ENCODE measurements around the genes DCST1, EFNA1, SLC50A1 and GBA1.

- RRBS, result no CpG with 5 or more reads among the region's 4 CpGs
Observed at GRCh38 chr1:154941277-154941856, 4.8 kb upstream of the PMVK start.

DNA sequence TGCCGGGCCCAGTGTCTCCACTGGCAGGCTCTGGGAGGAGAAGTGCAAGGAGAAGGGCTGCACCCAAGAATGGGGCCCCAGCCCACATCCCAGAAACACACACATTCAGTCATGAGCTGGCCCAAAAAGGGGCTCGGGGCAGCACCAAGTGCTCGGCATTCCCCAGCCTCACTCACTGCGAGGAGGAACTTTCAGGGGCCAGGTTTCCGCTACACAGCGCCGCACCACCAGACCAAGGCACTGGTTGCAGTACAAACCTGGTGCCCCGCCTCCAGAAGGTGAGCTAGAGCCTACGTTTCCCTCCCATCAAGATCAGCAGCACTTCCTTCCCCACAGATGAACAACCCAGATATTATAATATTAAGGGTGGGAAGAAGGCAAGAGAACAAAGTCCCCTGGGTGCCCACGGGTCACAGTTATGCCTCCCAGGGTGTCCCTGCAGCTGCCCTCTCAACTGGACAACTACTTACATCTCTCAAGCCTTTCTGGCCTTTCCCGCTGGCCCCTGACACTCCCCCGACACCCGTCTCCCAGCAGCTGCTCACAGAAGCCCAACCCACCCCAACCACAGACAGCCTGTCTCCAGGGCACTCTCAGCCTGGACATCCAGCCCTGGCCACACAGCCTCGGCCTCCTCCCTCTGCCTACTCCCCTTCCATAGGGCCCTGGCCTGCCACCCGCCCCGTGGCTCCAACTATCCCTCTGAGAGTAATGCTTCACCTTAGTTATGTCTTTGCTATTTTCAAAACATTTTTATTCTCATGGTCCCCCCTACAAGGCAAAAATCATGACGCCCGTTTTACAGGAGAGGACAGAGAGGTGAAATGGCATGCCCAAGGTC lies 3.8 kb downstream of the PBXIP1 start:
- RRBS, result no CpG with 5 or more reads among the region's 18 CpGs

DNA sequence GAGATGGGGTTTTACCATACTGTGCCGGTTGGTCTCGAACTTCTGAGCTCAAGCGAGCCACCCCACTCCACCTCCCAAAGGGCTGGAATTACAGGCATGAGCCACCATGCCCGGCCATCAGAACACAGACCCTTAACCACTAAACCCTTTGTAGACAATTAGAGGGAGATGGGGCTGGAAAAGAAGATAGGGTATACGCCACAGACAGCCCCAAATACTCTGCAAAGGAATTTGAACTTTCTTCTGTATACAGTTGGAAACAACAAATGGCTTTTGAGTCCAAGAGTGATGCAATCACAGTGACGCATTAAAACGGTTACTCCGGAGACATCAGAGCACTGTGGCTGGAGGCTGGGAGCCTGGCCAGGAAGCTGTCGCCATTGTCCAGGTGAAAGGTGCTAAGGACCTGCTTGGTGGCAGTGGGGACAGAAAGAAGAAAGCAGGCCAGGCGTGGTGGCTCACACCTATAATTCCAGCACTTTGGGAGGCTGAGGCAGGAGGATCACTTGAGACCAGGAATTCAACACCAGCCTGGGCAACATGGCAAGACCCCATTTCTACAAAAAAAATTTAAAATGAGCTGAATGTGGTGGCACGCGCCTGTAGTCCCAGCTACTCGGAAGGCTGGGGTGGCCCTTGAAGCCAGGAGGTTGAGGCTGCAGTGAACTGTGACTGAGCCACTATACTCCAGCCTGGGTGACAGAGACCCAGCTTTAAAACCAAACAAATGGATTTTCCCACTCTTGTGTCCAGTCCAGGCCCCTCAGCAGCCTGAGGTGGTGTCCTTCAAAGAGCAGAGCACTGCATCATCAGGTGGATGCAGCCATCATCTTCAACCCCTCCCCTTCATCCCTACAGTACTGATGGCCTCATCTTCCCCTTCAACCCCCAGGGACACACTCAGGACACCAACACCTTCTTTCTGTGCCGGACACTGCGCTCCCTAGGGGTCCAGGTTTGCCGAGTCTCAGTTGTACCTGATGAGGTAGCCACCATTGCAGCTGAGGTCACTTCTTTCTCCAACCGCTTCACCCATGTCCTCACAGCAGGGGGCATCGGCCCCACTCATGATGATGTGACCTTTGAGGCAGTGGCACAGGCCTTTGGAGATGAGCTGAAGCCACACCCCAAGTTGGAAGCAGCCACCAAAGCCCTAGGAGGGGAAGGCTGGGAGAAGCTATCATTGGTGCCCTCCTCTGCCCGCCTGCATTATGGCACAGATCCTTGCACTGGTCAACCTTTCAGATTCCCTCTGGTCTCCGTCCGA lies 4.5 kb downstream of the FLAD1 start:
- RRBS, result no CpG with 5 or more reads among the region's 21 CpGs

GRCh38 chr1:155010780-155011059 lies 8.1 kb downstream of the ZBTB7B start:
- RRBS, result no CpG with 5 or more reads among the region's 2 CpGs

DNA sequence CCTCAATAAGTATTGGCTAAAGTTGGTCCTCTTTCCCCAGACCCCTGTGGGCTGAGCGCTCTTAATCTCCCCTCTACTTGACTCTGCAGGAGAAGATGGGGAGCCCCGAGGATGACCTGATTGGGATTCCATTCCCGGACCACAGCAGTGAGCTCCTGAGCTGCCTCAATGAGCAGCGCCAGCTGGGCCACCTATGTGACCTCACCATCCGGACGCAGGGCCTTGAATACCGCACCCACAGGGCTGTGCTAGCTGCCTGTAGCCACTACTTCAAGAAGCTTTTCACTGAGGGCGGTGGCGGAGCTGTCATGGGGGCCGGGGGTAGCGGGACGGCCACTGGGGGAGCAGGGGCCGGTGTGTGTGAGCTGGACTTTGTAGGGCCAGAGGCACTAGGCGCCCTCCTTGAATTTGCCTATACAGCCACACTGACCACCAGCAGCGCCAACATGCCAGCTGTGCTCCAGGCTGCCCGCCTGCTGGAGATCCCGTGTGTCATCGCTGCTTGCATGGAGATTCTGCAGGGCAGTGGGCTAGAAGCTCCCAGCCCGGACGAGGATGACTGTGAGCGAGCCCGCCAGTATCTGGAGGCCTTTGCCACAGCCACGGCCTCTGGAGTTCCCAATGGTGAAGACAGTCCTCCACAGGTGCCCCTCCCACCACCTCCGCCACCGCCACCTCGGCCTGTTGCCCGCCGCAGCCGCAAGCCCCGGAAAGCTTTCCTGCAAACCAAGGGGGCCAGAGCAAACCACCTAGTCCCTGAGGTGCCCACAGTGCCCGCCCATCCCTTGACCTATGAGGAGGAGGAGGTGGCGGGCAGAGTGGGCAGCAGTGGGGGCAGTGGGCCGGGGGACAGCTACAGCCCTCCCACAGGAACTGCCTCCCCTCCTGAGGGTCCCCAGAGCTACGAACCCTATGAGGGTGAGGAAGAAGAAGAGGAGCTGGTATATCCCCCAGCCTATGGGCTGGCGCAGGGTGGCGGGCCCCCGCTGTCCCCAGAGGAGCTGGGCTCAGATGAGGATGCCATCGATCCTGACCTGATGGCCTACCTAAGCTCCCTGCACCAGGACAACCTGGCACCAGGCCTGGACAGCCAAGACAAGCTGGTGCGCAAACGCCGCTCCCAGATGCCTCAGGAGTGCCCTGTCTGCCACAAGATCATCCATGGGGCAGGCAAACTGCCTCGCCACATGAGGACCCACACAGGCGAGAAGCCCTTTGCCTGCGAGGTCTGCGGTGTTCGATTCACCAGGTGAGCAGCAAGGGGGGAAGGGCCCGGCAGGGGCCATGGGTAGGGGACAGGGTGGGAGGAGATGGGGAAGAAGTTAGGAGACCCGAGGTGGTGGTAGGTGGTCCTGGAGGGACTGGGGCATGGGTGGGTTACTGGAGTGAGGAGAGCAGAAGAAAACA lies 12.5 kb downstream of the ZBTB7B start:
- RRBS, result 78% methylated on average over 3 of the region's 48 CpGs

DNA sequence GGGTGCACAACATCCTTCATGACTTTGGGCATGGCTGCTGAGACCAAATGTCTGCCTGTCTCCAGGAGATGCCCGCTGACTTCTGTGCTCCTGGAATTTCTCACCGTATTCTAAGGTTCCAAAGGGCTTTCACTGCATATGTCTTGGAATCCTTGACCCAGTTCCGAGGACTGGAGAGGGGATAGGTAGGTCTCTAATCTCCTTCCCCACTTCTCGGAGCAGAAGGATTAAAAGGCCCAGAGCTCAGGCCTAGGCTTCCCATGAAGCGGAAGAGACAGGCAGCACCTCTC lies at the start of gene DCST1:
DCST1 (plus strand) TSS at position 155 of the 290 bp plus-strand sequence.
- RRBS, result no CpG with 5 or more reads among the region's 5 CpGs

- RRBS, result no CpG with 5 or more reads among the region's 7 CpGs
Observed at GRCh38 chr1:155034445-155034772, 785 bp downstream of the DCST1 start.

GRCh38 chr1:155051777-155052812 lies 979 bp downstream of the ADAM15 start:
- RRBS, result 2% methylated on average over 4 of the region's 34 CpGs

DNA sequence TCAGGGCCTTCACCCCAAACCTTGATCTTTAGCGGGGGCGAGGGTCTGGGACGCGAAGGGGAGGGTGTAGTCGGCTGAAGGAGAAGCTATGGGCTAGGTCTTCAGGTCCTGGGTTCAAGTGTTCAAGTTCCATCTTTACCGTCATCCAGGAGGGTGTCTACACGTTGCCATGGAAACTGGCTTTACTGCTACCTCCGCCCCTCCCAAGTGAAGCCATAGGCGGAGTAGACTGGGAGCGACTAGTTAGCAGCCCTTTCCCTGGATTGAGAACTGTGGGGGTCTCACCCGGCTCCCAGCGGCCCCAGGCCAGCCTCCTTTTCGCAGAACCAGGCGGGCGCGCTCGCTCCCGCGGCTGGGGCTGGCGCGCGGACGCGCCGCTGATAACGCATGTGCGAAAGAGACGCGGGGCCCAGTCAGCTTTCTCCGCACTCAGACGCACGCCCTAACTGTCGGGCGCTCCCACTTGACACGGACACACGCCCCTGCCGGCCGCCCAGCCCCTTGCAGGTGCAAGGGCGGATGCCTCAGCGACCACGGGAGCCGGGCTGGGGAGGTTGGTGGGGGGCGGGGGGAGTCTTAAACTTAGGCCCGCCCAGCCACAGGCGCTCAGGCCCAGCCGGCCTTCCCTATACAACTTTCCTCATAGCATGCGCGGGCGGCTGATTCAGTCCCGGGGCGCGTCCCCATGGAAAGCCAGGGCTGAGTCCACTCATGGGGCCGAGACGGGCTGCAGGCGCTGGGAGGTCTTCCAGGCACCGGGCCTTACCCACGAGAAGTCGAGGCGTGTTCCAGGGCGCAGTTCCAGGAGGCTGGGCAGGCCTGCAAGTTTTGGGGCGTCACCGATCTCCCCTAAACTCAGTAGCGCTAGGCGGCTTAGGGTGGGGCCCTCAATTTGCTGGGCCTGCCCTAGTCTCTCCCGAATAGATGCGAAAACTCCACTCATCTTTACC lies 7.4 kb downstream of the EFNA4 start:
- RRBS, result 3% methylated on average over 19 of the region's 66 CpGs

DNA sequence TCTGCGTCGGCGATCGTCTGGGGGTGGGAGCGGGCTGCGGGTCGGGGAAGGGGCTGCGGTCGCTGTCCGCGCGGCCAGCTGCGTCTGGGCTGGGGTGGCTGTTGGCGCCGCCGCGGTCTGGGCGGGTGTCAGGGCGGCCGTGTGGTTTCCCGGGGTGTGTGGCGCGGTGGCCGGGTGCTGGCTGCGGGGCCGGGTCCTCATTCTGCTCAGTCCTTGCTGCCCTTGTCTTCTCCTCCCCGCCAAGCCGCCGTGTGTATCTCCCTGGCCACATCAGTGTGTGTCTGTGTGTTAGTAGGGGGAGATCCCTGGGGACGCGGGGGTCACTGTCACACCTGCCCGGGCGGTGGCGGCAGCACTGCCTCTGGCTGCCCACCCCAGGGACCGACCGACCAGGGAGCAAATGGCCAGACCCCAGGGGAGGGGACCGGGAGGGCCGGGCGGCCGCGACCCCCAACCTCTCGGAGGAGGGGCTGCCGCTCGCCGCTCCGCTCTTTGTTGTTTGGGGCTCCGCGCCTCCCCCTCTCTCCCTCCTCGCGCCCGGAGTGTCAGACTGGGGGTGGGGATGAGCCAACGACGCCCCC lies 1.3 kb downstream of the EFNA3 start:
- RRBS, result 1% methylated on average over 15 of the region's 53 CpGs

DNA sequence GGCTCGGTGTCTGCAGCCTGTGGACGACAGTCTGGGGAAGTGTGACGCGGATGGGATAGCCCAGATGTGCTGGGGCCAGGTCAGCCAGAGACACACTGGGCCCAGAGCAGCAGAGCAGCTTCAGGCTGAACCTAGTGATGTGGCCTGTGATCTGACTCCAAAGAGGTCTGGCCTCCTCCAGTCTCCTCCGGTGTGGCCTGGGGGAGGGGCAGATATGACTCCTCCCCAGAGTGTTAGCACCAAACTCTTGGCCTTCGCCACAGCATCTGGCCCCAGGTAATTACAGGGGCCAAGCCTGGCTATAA lies 13.5 kb downstream of the EFNA3 start:
- RRBS, result no CpG with 5 or more reads among the region's 6 CpGs

GRCh38 chr1:155125962-155126886 lies 1.5 kb upstream of the EFNA1 start:
- RRBS, result 4% methylated on average over 24 of the region's 71 CpGs

DNA sequence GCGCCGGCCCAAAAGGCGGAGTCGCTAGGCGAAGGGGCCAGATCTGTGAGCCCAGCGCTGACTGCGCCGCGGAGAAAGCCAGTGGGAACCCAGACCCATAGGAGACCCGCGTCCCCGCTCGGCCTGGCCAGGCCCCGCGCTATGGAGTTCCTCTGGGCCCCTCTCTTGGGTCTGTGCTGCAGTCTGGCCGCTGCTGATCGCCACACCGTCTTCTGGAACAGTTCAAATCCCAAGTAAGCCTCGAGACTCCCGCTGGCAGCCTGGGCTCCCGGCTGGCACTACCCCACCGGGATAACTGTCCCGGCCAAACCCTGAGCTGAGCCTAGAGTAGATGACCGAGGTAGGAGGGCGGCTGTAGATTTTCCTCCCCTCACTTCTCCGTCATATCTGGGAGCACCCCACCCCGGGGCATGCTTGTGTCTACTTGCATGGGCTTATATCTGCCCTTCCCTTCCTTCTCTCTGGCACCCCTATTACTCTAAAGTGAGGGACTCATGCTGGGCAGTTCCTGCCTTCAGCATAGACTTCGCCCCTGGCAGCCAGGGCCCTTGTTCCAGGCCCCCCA lies at the start of gene EFNA1:
EFNA1 (plus strand) TSS at position 40 of the 565 bp plus-strand sequence.
- RRBS, result 8% methylated on average over 5 of the region's 28 CpGs

GRCh38 chr1:155134983-155135943 lies at the start of gene SLC50A1:
TSS of gene SLC50A1 (plus strand) at chr1:155135852.
- RRBS, result under 1% methylated on average over 27 of the region's 63 CpGs

DNA sequence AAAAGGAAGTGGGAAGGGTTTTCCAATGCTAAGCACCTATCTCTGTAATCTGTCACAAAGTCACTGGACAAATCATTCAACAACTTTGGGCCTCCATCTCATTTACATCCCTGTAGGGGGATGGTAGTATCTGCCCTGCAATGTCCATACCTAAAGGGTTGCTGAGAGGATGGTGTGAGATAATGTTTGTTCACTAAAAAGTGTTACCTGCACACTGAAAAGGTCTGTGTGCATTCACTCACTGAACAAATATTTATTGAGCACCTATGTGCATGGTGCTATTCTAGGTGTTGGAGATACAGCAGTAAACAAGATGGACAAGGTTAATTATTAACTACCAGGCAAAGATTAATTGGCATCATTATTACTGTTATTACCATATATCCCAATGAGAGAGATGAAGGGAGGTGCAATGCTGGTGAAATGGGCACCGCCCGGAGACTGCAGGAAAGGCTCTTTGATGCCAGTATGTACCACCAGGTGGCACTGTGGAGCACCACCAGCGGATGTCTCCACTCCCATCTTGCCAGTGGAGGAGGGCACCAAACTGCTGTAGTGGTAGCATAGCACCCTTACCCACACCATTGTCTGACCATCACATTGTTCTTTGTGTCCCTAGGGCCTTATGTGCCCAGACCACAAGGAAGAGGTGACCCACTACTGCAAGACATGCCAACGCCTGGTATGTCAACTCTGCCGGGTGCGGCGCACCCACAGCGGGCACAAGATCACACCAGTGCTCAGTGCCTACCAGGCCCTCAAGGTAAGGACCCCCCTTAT lies 2.9 kb downstream of the TRIM46 start:
- RRBS, result no CpG with 5 or more reads among the region's 8 CpGs

DNA sequence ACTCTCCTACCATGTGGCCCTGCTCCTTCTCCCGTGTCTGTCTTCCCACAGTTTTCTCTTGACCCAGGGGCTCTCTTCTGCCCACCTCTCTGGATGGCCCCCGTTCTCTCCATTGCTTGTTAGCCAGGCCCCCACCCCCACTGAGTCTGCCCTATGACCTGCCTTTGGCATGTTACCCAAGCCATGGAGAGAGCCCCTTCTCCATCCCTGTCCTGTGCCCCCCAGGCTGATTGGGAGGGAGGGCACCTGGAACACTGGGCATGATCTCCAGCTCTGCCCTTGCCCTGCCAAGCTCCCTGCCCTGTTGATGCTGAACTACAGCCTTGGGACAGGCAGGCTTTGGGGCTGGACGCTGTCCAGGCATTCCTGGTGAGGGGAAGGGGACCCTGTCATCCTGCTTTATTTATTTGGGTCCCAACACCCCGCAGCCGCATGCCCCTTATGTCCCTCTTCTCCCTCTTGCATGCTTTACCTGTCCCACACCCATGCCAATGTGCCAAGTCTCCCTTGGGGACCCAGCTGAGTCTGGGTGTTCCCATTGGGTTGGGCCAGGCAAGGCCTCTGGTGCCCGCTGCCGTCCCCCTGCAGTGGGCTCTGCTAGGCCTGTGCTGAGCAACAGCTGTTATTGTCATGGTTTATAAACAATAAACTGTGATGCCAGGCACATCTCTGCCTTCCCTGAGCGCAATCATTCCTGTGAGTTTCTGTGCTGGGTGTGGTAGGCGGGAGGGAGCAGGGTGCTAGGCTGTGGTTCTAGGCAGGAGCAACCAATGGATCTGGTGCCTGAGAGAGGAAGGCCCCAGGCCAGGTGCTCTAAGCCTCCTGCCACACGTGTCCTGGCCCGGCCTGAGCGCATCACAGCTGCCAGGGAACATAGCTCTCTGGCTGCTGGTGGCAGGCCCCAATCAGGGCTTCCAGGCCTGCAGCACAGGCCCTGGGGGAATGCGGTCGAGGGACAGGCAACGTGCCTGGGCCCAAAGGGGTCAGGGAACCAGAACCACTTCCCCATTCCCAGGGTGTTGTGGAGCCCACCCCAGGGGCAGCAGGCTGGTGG lies 11.0 kb downstream of the TRIM46 start:
- RRBS, result no CpG with 5 or more reads among the region's 15 CpGs

- RRBS, result no CpG with 5 or more reads among the region's 6 CpGs
Observed at GRCh38 chr1:155193014-155193295, 14.7 kb downstream of the THBS3 start.

- RRBS, result no CpG with 5 or more reads among the region's 11 CpGs
Observed at GRCh38 chr1:155200281-155201294, 7.1 kb downstream of the THBS3 start.

- RRBS, result no CpG with 5 or more reads among the region's 26 CpGs
Observed at GRCh38 chr1:155226252-155227267, 14.5 kb downstream of the GBA1 start.

GRCh38 chr1:155240897-155241622 lies at the start of gene GBA1:
TSS of gene GBA1 (minus strand) at chr1:155241249.
- RRBS, result no CpG with 5 or more reads among the region's 4 CpGs

Data from hTERT-HM (cell line).